ENCODE data around the genes SLC25A23, CD70 and GPR108.

- PRO-cap: no peak
- RRBS, 2 experiments: 92 to 95% methylated on average over 22 to 27 of the region's 79 CpGs
Measured at GRCh38 chr19:6414793-6416169, 9.3 kb downstream of the KHSRP start.

GRCh38 chr19:6459441-6460064 lies at the start of gene SLC25A23:
Gene SLC25A23, minus strand, starts transcription at chr19:6459792.
- PRO-cap: bidirectional peak, plus-strand start at chr19:6459930, minus-strand start at chr19:6459760
- RRBS, 2 experiments: under 1 to 2% methylated on average over 8 of the region's 55 CpGs

- PRO-cap: no peak
- RRBS, 2 experiments: no CpG with 5 or more reads among the region's 8 CpGs
Measured at GRCh38 chr19:6466727-6467323, 2.8 kb downstream of the CRB3 start.

- PRO-cap: no peak
- RRBS, 2 experiments: no CpG with 5 or more reads among the region's 20 CpGs
Measured at GRCh38 chr19:6469001-6470169, 5.3 kb downstream of the CRB3 start.

DNA sequence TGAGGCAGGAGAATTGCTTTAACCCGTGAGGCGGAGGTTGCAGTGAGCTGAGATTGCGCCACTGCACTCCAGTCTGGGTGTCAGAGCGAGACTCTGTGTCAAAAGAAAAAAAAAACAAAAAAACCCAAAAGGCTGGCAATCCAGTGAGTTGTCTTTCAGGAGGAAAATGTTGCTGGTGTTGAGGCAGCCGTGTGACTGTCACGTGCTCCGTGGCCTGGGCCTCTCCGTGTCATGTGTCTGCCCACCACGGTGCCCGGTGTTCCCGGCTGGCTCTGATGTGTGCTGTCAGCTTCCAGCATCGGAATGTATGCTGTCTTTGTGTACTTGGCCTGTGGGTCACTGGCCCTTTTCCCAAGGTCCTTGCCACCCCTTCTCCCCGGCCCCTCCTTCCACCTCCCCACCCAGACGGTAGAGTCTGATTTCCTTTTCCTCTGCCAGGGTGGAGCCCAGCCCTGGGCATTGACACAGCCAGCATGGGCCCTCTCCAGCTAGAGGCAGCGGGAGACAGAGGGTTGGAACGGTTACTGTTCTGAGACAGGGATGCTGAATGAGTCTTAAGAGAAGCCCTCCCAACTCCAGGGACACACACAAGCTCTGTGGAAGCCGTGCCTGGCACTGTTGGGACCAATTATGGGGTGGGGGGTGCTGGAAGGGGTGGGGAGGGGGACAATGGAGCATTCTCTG lies 7.3 kb upstream of the TUBB4A start:
- PRO-cap: no peak
- RRBS, 2 experiments: no CpG with 5 or more reads among the region's 17 CpGs

DNA sequence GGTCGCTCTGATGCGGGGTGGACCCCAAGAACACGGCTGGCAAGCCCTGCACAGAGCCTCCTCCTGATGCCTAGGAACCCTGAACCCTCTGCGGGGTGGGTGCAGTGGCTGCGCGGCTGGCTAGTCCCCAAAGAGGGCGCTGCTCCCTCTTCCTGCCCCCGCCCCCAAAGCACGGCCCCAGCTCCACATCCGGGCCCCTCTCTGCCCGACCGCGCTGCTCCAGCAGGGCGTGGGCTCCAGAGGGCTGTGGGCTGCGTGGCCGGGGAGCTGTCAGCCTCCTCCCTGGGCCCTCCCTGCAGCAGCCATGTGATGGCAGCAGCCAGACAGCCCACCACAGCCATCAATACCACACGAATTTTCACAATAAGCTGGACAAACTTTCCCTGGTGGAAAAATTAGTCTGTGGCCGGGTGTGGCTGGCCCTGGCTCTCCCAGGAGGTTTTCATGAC lies 21.1 kb downstream of the TNFSF9 start:
- PRO-cap: no peak
- RRBS, 2 experiments: 51 to 59% methylated on average over 7 of the region's 18 CpGs

DNA sequence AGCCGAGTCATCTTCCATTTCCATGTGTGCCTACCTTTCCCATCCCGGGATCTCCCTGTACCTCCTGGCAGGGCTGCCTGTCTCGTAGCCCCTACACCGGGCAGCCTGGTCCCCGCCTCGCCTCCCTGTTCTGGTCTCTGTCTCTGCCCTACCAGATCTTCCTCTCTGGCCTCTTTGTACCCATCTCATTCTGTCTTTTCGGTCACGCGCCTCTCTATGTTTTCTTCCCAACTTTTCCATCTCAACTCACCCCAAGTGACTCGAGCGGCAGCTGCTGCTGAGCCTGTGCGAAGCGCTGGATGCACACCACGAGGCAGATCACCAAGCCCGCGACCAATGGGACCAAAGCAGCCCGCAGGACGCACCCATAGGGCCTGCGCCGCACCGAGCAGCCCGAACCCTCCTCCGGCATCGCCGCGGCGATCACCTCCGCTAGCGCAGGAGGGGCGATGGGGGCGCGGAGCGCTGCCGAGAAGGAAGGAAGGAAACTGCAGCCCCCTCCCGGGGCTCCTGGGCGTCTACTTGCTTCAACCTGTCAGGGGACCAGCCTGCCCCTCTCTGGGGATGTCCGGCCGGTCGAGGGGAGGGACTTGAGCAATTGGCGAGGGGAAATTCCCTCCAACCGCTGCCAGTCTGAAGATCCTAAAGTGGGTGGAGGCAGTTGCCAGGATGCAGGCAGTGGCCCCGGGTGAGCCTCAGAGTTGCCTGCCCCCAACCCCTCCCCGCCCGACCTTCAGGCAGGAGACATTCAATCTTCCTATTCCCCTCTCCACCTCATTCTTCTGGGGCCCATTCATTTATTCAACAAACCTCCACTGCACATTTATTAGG lies at the start of gene CD70:
TSS of gene CD70 (minus strand) at position 560 of the 831 bp plus-strand sequence.
- PRO-cap: no peak
- RRBS, 2 experiments: 9 to 67% methylated on average over 13 to 18 of the region's 44 CpGs

DNA sequence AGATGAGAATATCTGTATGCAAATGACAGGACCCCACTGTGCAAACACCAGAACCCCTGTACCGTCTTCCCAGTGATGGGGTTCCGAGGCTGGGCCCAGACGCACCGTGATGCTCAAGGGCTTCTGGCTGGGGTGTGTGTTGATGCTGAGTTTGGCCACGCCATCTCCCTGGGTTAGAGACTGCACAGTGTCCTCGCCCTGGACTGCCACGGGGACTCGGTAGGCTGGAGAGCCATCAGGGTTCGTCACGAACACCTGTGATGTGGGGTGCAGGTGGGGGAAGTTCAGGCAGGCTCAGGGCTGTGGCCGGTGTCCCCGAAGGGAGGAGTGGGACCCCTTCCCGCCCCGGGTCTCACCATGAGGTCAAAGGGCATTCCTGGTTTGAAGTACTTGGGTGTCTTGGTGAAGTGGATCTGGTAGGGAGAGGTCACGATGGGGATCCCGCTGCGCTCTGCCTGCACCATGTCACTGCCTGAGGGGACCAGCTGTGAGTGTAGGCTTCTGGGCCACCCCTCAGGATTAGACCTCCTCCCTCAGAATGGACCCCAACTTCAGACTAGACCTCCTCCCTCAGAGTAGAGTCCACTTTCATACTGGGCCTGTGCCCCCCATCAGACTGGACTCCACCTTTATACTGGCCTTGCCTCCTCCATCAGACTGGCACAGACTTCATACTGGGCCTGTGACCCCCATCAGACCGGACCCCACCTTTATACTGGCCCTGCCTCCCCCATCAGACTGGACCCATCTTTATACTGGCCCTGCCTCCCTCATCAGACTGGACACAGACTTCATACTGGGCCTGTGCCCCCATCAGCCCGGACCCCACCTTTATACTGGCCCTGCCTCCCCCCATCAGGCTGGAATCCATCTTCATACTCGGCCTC lies 8.1 kb downstream of the C3 start:
- PRO-cap: no peak
- RRBS, 2 experiments: 73% methylated on average over 3 of the region's 20 CpGs; no CpG with 5 or more reads in 1 of the 2 experiments

GRCh38 chr19:6736845-6737721 lies at the start of gene GPR108:
Gene GPR108, minus strand, starts transcription at chr19:6737580.
- PRO-cap: bidirectional peak, plus-strand start at chr19:6737356, minus-strand start at chr19:6737290; unidirectional peak, minus-strand start at chr19:6737580
- RRBS, 2 experiments: under 1% methylated on average over 4 of the region's 62 CpGs

GRCh38 chr19:6738411-6739393 lies 778 bp upstream of the TRIP10 start:
- PRO-cap: bidirectional peak, plus-strand start at chr19:6739103, minus-strand start at chr19:6738713
- RRBS, 2 experiments: 10% methylated on average over 4 of the region's 28 CpGs; no CpG with 5 or more reads in 1 of the 2 experiments

GRCh38 chr19:6745864-6746758 lies 6.6 kb downstream of the TRIP10 start:
- PRO-cap: no peak
- RRBS, 2 experiments: 86 to 90% methylated on average over 2 to 7 of the region's 39 CpGs

- PRO-cap: no peak
- RRBS, 2 experiments: 95 to 97% methylated on average over 2 to 3 of the region's 20 CpGs
Measured at GRCh38 chr19:6754992-6755486, 12.2 kb downstream of the SH2D3A start.

GRCh38 chr19:7119432-7119777 lies 49.9 kb downstream of the ZNF557 start:
- PRO-cap: no peak
- RRBS, 2 experiments: no CpG with 5 or more reads among the region's 14 CpGs

- PRO-cap: no peak
- RRBS, 2 experiments: no CpG with 5 or more reads among the region's 19 CpGs
Measured at GRCh38 chr19:7122721-7123205, 53.3 kb downstream of the ZNF557 start.

- PRO-cap: no peak
- RRBS, 2 experiments: no CpG with 5 or more reads among the region's 4 CpGs
Measured at GRCh38 chr19:7357129-7357595, 8.4 kb downstream of the ARHGEF18 start.

DNA sequence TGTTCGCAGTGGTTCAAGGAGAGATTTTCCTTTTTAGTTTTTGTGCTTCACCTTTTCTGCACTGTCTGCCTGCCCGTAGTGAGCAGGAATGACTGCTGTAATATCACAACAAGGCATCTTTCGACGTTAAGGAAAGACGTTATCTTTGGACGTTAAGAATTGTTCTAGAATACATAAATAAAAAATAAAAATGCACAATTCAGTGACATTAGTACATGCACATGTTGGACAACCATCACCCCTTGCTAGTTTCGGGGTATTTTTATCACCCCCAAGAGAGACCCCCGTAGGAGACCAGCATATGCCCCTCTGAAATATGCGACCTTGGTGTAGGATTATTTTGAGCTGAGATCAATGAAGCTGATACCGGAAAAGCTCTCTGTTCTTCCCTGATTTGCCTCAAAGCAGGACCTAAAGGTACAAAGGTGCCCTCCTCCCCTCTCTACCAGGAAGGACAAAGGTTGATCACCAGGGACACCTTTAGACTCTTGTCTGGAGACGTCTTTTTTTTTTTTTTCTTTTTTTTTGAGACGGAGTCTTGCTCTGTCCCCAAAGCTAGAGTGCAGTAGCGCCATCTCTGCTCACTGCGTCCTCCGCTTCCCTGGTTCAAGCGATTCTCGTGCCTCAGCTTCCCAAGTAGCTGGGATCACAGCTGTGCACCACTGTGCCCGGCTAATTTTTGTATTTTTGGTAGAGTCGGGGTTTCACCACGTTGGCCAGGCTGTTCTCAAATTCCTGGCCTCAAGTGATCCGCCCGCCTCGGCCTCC lies 698 bp upstream of the PEX11G start:
- PRO-cap: unidirectional peak, minus-strand start at position 90 of the sequence
- RRBS, 2 experiments: no CpG with 5 or more reads among the region's 23 CpGs

- PRO-cap: unidirectional peak, minus-strand start at chr19:7505979; unidirectional peak, minus-strand start at chr19:7506091; unidirectional peak, minus-strand start at chr19:7506143; unidirectional peak, minus-strand start at chr19:7506182
- RRBS, 2 experiments: 2 to 6% methylated on average over 6 to 9 of the region's 52 CpGs
Measured at GRCh38 chr19:7505124-7506355, 8.2 kb downstream of the TEX45 start.

GRCh38 chr19:7512212-7512679 lies 3.7 kb upstream of the ZNF358 start:
- PRO-cap: no peak
- RRBS, 2 experiments: no CpG with 5 or more reads among the region's 9 CpGs

DNA sequence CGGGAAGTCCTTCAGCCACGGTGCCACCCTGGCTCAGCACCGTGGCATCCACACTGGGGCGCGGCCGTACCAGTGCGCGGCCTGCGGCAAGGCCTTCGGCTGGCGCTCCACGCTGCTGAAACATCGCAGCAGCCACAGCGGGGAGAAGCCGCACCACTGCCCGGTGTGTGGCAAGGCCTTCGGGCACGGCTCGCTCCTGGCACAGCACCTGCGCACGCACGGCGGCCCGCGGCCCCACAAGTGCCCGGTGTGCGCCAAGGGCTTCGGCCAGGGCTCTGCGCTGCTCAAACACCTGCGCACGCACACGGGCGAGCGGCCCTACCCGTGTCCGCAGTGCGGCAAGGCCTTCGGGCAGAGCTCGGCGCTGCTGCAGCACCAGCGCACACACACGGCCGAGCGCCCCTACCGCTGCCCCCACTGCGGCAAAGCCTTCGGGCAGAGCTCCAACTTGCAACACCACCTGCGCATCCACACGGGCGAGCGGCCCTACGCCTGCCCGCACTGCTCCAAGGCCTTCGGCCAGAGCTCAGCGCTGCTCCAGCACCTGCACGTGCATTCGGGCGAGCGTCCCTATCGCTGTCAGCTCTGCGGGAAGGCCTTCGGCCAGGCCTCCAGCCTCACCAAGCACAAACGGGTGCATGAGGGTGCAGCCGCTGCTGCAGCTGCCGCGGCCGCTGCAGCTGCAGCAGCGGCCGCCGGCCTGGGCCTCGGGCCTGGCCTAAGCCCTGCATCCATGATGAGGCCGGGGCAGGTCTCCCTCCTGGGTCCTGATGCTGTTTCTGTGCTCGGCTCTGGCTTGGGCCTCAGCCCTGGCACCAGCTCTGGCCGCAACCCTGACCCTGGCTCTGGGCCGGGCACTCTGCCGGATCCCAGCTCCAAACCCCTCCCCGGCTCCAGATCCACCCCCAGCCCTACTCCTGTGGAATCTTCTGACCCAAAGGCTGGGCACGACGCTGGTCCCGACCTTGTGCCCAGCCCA lies 2.3 kb upstream of the MCOLN1 start:
- PRO-cap: no peak
- RRBS, 2 experiments: 96 to 97% methylated on average over 11 to 12 of the region's 80 CpGs

GRCh38 chr19:7520773-7521112 lies 1.7 kb upstream of the MCOLN1 start:
- PRO-cap: no peak
- RRBS, 2 experiments: 92 to 93% methylated on average over 8 of the region's 9 CpGs